Thoracic aorta endothelial cell (primary cell): ENCODE measurements around a stretch of chr12.

GRCh38 chr12:3283191-3283505 lies 206.0 kb downstream of the TSPAN9 start:
- CAGE, long polyA plus RNA: no peak

DNA sequence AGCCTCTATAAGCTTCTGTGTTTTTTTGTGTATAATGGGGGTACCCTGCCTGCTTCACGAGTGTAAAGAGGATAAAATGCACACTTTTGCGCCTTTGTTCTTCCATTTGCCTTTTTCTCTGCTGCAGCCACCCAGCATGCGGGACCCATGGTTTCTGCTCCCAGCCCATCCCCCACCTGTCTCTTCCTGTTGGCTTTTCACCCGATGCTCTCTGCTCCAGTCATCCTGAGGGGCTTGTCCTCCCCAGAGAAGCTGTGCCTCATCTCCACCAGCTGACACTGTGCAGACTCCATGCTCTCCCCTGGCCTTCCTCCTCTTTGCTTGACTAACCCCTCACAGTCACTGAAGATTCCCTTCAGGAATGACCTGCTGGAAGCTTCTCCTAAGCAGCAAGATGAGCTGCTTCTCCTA lies 16.7 kb upstream of the PRMT8 start:
- CAGE, long polyA plus RNA: no peak

DNA sequence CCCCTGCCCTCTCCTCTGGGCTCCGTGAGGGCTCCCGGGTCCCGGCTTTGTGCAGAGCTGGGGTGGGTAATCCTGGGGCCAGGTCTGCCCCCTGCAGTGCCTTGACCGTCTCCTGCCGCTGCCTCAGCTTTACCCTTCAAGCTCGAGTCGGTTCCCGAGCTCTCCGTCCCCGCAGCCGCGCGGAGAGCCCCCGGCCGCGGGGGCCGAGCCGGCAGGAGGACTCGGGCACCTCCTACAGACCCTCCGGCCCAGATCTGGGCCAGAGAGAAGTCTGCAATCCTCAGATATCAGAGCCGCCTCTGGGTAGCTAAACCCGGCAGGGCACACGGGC lies 996 bp downstream of the PRMT8 start:
- CAGE, long polyA plus RNA: no peak

DNA sequence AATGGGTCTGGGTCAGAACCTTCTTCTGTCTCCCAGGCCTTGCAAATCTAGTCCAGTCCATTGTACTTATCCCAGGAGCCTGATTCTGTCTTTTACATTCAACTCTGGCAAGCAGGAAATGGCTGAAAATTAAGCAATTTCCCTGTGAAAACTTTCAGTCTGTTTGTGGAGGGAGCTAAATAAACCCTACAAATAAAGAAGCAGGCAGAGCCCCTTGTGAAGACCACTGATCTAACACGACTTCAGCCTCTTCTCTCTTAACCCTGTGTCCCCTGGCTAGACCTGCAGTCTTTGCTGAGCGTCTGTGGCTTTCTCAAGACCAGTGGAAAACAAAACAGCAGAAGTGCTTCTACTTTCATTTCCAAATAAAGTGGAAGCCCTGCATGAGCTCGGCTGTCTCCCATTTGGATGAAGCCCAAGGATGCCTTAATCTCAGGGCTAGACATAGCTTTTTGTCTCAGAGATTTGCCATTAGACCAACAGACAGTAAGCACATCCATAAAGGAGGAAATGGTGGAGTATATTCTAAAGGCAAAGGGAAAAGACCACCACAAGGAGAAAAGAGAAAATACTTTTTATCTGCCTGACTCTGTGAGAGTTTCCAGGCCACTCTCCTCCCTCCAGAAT lies 48.2 kb downstream of the CRACR2A start:
- CAGE, long polyA plus RNA: no peak

GRCh38 chr12:3869871-3870383 lies 3.3 kb downstream of the PARP11 start:
- CAGE, long polyA plus RNA: no peak

DNA sequence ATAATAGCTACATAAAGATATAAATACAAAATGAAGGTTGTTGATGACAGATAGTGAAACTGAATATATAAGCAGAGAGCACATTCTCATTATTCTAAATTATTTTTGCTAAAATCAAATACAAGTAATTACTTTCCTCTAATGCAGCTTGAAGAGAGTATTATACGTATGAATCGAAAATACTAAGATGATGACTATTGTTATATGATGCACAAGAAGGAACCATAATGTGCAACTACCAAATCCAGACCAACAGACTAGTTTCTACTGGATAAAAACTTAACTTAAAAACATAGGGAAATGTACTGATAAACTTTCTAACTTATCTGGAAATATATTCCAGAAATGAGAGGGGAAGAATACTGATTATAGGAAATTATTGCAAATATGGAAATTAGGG lies 2.4 kb downstream of the PARP11 start:
- CAGE, long polyA plus RNA: no peak

DNA sequence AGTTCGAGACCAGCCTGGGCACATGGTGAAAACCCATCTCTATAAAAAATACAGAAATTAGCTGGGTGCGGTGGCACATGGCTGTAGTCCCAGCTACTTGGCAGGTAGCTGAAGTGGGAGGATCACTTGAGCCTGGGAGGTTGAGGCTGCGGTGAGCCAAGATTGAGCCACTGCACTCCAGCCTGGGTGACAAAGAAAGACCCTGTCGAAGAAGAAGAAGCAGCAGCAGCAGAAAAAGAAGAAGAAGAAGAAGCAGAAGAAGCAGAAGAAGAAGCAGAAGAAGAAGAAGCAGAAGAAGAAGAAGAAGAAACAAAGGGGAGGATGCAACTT lies 139.5 kb upstream of the PARP11 start:
- CAGE, long polyA plus RNA: no peak

- CAGE, long polyA plus RNA: no peak
Measured at GRCh38 chr12:4024663-4025074, 151.5 kb upstream of the PARP11 start.

- CAGE, long polyA plus RNA: no peak
Measured at GRCh38 chr12:4025471-4026180, 152.4 kb upstream of the PARP11 start.

DNA sequence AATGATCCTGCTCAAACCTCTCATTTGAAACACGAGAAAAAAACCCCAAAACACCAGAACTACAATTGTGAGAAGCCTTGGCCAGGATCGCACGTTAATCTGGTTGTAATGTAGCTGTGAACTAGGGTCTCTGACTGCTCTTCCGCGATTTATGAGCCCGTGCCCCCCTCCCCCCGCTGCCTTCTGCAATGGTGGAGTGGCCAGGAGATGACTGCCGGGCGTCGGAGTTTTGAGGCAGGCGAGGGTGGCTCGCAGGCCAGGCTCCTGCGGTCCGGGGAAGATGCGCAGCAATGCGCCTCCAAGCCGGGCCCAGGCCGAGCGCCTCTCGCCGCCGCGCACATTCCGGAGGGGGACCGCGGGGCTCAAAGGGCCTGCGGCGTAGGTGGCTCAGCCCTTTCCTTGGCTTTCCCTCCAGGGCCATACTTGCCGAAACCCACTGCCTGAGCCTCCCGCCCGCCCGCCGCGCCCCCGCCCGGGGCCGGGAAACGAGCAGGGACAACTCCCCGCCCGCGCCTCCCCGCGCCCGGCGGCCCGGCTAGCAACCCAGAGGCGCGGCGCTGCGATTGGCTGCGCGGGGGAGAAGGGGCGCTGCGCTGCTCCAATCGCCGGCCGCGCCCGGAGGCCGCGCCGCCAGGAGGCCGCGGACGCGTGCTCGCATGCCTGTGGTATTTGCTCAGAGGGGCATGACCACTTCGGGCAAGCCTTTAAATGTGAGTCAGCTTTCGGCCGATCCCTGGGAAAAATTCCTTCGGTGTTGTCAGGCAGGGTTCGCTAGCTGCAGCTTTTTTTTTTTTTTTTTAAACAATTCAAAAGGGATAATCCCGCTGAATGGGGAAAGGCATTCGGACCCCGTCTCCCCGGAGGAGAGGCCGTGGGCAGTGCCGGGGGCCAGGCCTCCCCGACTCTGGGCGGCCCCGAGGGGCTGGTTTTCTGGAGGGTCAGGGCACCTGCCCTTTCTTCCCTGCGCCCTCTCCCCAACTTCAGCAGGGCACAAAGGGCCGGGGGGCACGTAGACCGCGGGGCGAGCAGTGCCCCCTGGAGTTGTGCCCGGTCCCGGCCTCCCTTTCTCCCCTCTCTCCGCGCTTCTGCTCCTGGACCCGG lies 158.0 kb upstream of the PARP11 start:
- CAGE, long polyA plus RNA: no peak

DNA sequence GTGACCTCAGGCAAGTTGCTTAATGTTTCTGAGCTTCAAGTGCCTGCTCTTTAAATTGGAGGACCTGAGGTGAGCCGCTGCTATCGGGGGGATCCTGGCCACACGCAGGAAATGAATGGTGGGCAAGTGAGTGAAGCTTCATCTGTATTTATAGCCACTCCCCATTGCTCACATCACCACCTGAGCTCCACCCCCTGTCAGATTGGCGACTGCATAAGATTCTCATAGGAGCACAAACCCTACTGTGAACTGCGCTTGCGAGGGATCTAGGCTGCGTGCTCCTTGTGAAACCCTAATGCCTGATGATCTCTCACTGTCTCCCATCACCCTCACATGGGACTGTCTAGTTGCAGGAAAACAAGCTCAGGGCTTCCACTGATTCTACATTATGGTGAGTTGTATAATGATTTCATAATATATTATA lies 158.5 kb upstream of the CCND2 start:
- CAGE, long polyA plus RNA: no peak

DNA sequence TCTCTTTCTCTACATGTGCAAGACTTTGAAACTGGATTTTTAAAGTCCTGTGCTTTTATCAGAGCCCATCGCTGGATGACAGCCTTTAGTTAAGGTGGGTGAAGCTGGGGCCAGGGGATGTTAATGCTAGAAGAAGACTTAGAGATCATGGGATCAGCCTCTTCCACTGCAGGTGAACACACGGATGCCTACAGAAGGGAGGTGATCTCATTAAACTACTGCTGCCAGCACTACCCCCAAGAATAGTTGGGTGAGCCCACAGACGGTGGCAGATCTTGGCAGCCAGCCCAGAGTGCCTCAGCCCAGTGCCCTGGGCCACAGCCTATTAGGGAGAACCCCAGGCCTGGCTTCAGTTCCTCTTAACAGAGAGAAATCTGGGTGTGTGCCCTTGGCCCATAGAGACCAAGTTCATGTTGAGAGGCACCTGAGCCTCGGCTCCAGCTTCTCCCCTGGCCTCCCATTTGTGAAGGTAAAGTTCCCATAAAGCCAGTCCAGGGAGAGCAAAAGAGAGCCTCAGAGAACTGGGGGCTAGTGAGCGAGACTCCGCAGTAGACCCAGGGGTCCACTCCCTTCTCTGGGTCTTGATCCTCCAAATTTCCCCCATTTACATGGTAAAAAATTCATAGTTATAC lies 125.1 kb upstream of the CCND2 start:
- CAGE, long polyA plus RNA: no peak

DNA sequence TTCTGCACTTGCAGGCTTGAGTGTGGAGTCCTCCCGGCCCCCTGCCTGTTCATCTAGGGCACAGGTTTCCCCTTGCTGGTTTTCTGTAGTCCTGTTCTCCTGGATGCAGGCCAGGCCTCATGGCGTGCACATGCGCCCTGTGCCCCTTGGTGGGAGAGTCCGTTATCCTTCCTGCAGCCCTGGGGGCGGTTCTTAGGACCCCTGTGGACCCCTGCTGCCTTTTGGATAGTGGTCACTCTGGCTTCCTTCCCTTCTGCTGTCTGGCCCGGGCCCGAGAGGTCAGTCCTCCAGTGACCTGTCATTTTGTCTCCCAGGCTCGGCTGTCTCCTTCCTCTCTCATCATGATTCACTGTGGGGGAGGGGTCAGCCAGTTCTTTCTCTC lies 6.8 kb downstream of the CCND2 start:
- CAGE, long polyA plus RNA: no peak

GRCh38 chr12:4288432-4289891 lies 15.4 kb downstream of the CCND2 start:
- CAGE, long polyA plus RNA: no peak

- CAGE, long polyA plus RNA: no peak
Measured at GRCh38 chr12:4305396-4305766, 15.6 kb upstream of the TIGAR start.

GRCh38 chr12:4355592-4356115 lies 23.9 kb downstream of the FGF23 start:
- CAGE, long polyA plus RNA: no peak

- CAGE, long polyA plus RNA: no peak
Measured at GRCh38 chr12:4392126-4392877, 12.8 kb upstream of the FGF23 start.

GRCh38 chr12:4506864-4507281 lies 31.4 kb downstream of the C12orf4 start:
- CAGE, long polyA plus RNA: no peak

DNA sequence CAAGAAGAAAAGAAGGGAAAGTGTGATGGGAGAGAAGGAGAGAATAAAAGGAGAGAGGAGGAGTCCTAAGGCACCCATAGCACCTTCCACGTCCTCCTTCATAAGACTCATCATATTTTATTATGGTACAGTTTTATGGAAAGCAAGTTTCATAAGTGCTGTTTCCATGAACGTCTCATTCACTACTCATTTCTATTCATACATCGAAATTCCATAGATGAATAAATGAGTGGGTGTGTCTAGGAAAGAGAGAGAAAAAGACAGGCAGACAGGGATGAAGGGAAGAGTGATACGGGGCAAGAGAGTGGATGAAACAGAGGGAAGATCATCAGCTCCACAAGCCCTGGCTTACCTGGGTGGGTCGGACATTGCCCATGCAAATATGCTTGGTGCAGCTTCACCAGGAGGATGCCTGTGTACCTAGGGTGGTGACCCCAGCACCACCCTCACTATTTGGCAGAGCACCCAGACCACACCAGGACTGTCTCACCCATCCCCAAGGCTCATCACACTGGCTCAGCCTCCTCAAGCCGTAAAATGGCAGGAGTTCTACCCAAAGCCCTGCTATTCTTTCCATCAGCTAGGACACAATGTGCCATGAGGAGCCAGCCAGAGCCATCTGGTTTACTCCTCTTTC lies 2.9 kb downstream of the GALNT8 start:
- CAGE, long polyA plus RNA: no peak

GRCh38 chr12:4763396-4763957 lies 43.3 kb downstream of the GALNT8 start:
- CAGE, long polyA plus RNA: no peak